ENCODE measurements around a stretch of chr6.

DNA sequence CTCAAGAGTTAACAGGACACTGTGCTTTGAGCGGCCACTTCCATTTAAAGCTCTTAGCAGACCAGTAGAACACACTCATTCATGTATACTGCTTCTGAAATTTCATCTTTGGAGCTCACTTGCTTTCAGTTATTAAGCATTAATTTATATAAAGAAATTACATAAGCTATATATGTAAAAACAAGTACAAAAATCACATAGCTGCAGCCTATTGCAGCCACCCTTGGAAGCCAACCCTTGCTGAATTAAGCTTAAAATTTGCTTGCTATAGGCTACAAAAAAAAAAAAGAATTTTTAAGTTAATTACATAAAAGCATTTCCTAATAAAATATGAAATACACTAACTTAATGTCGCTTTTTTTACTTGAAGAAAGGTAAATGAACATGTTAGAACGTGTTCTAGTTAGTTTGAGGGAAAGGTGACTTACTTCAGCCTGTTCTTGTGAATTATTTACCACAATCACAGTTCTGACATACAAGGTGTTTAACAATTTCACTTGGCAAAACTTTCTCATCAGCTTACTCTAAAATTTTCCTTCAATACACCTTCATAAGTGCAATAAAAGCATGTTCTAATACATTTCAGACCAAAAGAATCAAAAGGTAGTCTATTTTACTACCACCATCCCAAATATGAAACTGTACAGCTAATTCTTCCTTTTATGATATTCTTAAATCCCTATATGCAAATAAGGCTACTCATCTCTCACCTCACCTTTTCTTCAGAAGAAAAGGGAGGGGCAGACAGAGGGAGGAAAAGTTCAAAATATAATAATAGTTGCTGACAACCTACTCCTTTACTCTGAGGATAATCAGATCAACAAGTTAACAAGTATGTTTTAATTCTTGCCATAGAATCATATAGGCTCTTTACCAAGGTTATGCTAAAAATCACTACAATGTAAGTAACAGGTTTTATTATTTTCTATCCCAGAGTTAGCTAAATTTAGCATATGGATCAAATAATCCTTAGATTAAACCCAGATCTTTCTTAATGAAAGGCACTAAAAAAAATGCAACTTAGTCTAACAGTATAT is 7.2 kb downstream of the C6orf120 start:
- RAMPAGE, long total RNA: no peak
- RRBS: no CpG with 5 or more reads among the region's 3 CpGs

- RAMPAGE, long total RNA: no peak
- RRBS: no CpG with 5 or more reads among the region's 2 CpGs
Measured at GRCh38 chr6:169720761-169721259, 3.5 kb downstream of the PHF10 start.

DNA sequence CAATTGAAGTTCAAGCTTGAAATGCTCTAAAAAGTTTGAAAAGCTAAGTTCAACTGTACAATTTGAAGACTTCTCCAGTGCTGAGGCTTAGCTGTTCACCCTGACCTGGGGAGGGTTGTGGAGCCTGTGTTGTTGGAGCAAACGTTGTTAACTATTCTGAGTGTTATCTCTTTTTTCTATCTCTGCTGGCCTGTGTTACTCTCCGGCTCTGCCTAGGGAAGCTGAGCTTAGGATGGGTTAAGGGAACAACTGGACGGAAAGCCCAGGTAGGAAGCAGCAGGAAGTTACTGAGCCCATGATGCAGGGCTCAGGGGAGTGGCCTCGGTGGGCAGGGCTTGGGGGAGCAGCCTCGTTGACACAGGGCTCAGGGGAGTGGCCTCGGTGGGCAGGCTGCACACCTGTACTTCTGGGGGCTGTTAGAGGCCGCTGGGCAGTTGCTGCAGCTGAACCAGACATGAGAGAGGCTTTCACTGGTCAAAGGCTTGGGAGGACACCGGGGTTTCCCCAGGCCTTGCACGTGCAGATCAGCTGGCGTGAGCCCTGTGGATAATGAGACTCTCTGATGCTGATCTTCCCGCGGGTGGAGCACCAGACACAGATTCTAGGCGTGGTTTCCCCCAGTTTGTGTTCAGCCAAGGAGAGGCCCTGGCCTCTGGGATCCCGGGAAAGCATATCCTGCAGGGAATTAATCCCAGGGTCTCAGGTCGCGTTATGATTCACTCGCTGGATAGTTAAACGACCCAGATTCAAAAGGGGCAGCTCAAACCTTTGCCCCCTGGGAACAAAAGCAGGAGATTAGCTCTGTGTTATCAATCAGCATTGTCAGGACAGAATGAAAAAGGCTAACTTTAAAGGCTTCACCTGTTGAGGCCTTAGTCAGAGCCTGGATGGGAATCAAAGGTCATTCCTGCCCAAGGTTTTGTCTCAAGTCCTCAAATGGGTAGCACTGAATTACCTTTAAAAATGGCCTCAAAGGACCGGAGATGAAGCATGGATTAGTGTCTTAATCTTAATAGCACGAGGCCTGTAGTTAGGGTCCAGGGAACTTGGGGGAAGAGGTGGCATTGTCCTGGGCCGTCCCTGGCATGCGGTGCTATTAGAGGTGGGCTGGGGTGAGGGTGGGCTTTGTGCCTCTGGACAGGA is 59.1 kb downstream of the ERMARD start:
- RAMPAGE, long total RNA: no peak
- RRBS: no CpG with 5 or more reads among the region's 22 CpGs

- RAMPAGE, long total RNA: no peak
- RRBS: 91% methylated on average over 19 of the region's 72 CpGs
Measured at GRCh38 chr6:170159632-170160771, 130.9 kb downstream of the DLL1 start.

- RAMPAGE, long total RNA: no peak
- RRBS: no CpG with 5 or more reads among the region's 27 CpGs
Measured at GRCh38 chr6:170167465-170168127, 123.3 kb downstream of the DLL1 start.

DNA sequence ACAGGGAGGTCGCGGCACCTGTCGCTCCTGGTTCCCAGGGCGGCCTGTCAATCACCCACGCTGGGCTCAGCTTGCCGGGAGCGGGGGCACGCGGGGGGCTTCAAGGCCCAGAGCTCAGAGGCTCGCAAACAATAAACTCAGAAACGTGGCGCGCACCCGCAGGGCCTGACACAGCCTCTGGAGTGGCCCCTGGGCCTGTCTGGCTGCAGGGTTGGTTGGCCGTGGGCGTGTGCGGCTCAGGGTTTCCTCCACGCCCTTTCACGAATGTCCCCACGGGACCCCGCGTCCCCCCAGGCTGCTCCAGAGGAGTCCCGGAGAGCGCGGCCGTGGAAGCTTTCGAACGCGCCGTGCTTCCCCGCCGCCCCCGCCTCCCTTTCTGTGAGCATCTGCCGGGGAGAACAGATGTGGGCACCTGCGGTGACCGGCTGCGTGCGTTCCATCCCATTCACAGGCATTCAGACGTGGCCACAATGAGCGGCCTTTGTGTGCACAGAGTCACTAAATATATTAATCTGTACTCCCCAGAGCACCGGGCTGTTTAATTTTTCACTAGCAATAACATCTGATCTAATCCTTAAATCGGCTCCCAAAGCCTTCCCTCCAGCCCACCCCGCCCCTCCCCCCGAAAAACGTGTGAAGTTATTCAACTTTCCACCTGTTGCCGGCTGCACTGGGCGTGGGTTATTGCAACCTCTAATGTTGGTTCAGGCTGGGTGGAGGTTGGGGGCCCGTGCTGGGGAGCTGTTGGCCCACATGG is 6.3 kb upstream of the DLL1 start:
- RAMPAGE, long total RNA: no peak
- RRBS: 3% methylated on average over 16 of the region's 48 CpGs

DNA sequence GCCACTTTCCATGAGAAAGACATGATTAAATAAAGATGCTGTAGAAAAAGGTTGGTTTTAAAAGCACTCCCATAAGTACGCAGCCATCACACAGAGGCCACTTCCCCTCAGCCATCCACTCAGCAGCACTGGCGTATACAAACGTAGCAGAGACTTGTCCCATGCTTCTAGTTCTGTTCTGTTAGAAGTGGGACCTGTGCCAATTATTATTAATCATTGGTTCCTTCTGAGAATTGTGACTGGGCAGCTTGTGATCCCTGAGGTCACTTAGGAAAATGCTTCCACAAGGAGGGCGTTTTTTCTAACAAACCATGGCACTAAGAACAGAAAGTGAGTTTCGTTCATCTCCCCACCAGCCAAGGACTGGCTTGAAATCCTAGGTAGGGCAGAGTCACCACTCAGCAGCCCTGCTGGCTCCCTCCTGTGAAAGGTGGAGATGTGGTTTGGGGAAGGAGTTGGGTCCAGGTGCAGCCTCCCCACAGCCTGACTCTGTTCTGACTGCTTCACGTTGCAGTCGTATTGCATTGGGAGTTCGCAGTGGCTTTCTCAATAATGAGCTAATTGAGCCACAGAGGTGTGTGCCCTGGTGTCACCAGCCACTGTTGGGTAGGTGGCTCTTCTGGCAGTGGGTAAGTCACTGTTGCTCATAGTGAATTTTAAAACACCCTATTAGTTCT is 54.0 kb downstream of the FAM120B start:
- RAMPAGE, long total RNA: no peak
- RRBS: no CpG with 5 or more reads among the region's 8 CpGs

- RAMPAGE, long total RNA: no peak
- RRBS: no CpG with 5 or more reads among the region's 29 CpGs
Measured at GRCh38 chr6:170377081-170377434, 70.5 kb downstream of the FAM120B start.